NB4 (cell line): Measurements from ENCODE around the gene RNF146.

DNA sequence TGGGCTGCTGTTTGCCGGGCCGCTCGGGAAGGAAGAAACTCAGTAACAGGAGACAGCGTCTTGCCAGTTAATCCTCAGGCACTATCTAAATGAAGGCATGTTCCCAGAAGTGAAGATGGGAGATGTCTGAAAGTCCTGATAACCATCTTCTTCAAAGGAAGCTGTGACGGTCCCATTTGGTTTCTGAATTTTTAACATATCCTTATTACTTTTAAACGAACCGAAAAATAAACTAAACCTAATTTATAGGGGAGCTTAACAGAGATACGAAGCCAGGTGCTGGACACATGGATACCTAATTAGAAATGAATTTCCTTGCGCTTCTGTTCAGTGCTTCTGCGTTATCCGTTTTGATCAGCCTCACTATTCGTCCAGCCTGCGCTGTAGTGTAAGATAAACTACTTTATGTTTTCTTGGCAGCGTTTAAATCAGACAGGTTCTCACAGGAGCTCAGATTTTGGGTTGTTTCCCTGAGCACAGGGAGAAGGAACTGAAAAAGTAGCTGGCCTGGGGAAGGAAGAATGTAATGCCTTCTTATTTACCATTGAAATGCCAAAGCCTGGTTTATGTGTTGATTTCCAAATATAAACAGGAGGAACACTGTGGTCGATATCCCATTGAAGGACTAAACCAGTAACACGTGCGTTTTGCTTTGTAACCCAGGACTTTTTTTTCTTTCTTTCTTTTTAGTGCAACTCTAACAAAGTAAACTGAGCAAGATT, 215.0 kb upstream of the HEY2 start:
- RRBS = no CpG with 5 or more reads among the region's 17 CpGs

DNA sequence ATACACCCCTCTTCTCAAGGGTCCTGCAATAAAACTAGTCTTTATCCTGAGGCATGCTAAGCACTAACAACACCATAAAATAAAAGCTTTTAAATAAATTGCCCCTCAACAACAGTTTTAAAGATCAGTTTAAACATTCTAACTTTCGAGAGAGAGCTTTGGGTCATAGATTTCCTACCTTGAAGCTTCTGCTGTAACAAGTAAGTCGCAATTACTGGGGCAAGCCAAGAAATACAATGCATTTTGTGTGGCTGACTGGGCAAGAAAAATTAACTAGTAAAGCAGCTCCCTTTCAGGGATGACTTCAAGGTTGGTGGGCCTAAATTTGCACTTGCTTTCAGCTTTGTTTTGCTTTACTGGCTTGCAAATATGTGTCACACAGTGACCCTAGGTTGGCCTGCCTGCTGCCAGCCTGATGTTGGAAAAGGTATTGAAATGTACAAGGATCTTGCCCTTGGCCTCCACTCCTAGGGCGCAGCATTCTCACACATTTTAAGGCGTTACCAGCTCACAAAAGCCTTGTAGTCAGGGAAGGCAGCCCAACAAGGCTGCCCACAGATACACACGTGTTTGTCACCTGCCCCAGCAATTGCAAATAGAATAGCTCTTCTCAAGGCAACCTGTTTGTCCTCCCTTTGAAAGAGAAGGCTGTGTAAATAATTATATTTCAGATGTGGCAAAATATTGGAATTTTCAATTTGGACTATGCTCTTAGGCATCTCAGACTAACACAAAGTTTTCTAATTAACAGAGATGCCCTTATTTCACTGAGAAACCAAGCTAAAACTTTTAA, 3.8 kb upstream of the HEY2 start:
- RRBS = no CpG with 5 or more reads among the region's 5 CpGs

DNA sequence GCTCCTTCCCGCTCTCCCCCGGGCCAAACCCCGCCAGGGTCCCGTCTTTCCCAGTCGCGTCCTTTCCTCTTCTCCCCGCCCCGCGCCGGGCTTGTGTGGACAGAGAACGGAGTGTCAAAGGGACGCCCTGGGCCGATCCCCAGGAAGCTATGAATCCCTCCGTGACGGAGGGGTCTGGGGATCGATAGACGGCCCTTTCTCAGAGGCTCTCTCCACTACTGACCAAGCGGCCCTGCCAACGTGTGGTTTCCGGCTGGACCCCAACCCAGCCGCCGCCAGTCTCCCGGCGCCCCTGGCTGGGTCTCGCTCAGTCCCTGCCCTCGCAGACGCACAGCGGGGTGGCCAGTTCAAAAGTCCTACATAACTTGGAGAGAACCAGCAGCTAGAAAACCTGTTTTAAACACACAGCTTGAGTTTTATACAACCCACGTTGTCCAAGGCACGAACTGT, 1.2 kb upstream of the HEY2 start:
- RRBS = 14% methylated on average over 9 of the region's 30 CpGs

GRCh38 chr6:125753141-125753897, 3.9 kb downstream of the HEY2 start:
- RRBS = no CpG with 5 or more reads among the region's 5 CpGs

DNA sequence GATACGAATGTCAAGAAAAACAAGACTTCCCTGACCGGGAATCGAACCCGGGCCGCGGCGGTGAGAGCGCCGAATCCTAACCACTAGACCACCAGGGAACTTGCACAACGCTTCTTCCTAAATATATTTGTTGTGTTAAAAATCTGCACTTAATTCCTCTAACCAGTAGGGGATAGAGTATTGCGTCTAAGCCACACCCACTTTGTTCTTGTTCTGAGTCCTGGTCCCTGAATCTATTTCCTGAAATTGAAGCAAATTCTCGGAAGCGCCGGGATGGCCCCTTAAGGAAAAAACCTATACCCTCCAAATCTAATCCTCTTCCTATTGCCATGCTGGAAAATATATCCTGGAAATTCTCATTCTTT, 10.6 kb upstream of the NCOA7 start:
- RRBS = no CpG with 5 or more reads among the region's 14 CpGs

DNA sequence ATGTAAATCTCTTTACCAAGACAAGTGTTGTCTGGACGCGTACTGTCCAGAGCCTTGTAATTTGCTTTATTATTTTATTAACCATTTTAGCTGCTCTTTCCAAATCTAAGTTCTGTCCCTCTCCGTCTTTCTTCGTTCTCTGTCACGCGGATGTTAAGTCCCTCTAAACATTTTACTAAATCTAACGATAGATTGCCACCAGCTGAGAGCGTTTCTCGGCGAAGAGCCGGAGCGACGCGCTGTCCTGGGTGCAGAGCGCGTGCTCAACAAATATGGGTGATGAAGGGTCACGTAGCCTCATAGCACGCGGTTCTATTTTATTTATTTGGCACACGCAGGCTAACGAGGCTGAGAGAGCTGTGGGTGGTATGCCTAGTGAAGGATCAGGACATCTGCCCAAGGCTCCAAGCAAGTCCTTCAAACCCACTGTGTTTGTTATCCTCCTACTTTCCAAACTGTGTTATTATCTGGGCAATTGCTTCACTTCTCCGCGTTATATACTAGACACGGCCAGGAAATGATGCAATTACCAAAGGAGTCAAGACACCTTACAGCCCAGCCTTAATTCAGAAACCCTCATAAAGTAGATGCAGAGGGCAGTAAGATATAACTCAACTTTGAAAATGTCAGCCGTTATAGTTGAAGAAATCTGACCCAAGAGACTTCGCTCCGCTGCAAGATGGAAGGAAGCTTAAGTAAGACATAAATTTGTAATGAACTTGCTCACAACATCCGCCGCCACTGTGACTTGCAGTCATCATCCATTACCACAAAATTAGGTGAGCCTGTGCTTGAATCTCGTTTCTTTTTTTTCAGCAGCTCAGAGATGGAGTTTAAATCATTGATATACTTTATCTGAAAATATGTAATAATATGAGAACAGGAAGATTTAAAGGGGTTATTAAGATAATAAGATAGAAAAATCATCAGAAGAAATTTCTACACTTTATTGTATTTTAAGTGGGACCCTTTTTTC, 9.9 kb upstream of the NCOA7 start:
- RRBS = no CpG with 5 or more reads among the region's 30 CpGs

- RRBS = no CpG with 5 or more reads among the region's 8 CpGs
These were observed 48.6 kb downstream of the NCOA7 start for GRCh38 chr6:125839334-125839828.

- RRBS = no CpG with 5 or more reads among the region's 10 CpGs
These were observed 61.1 kb downstream of the TRMT11 start for GRCh38 chr6:126047410-126047821.

DNA sequence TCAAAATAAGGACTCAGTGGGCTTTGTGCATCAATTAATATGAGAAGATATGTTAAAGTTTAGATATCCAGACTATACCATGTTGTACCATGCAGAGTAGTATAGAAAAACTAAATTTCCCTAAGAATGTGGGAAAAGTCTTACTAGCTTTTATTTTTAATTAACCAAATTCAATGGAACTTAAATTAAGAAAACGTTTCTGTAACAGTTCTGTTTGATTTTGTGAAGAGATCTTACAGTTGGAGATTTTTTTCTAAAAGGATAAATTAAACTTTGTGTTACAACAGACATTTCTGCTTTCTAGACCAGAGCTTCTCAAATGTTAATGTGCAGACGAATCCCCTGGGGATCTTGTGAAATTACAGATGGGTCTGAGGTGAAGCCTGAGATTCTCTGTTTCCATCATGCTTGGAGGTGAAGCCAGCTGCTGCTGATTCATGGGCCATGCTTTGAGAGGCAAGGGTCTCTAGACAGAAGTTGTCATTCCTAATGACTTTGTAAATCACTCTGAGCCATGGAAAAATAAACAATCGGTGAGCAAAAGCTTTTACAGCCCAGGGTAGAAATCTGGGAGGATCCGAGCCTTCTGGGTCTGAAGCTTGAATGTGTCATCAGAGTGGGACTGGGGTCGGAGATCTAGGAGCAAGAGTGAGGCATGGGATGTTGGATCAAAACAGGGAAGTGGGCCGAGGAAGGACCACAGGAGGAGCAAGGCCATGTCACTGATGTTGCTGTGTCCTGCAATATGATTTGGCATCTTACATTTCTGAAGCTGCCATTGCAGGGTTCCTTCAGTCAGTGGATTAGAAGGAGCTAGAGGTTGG, 77.1 kb downstream of the TRMT11 start:
- RRBS = no CpG with 5 or more reads among the region's 6 CpGs

GRCh38 chr6:126199400-126199830, 140.5 kb upstream of the CENPW start:
- RRBS = no CpG with 5 or more reads among the region's 2 CpGs

GRCh38 chr6:126337223-126337812, 2.6 kb upstream of the CENPW start:
- RRBS = no CpG with 5 or more reads among the region's 4 CpGs

GRCh38 chr6:127117219-127117602, 1.3 kb upstream of the RSPO3 start:
- RRBS = 95% methylated on average over 2 of the region's 10 CpGs

GRCh38 chr6:127155087-127155458, 36.6 kb downstream of the RSPO3 start:
- RRBS = no CpG with 5 or more reads among the region's 5 CpGs

- RRBS = under 1% methylated on average over 33 of the region's 49 CpGs
These were observed at the start of gene RNF146 for GRCh38 chr6:127266143-127267005. TSS of gene RNF146 (plus strand) at chr6:127266864.

DNA sequence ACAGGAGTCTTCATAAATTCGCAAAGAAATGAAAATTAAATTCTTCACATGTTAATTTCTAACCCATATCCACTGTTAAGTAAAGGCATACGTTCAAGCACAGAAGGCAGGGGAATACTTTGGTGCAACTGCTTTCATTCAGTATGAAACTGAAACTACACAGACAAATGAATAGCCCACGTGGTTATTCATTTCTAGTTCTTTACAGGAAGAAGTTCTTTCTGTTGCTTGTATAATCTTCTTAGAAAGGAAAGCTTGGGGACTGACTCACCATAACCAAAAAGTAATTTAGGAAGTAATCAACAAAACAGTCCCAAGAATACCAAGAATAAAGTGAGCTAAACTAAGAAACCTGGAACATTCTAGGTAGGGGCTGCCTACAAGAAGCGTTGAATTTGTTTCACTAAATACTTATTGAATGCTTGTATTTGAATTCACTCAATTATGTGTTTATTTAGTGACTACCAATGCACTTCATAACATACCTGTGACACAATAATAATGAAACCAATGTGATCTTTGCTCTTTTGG, 25.0 kb upstream of the KIAA0408 start:
- RRBS = no CpG with 5 or more reads among the region's 4 CpGs

DNA sequence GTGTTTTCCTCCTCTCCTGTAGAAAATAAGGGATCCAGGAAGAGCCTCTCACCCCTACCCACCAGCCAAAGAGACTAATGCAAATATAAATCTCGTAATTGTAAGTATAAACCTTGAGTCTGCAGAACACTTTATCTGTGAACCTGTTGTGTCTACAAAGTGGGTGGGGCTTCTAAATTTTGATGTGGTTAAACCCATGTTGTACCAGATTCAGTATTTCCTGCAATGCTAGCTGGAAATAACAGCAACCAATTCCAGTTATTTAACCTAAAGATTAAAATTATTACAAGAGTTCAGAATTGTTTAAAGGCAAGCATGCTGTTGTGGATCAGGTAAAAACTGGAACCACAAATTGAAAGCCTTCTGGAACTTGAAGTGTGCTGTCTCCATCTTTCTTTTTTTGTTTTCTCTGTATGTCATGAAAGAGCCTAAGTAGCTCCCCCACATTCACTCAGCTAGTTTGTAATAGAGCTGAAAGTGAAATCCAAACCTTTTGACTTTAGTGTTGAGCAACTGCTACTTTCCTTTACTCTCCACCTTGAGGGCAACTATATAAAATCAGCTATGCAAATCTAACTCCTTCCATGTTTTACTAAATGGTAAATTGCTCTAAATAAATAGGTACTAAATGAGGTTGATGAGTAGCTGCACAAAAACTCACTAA, 17.8 kb upstream of the THEMIS start:
- RRBS = no CpG with 5 or more reads among the region's 1 CpG

DNA sequence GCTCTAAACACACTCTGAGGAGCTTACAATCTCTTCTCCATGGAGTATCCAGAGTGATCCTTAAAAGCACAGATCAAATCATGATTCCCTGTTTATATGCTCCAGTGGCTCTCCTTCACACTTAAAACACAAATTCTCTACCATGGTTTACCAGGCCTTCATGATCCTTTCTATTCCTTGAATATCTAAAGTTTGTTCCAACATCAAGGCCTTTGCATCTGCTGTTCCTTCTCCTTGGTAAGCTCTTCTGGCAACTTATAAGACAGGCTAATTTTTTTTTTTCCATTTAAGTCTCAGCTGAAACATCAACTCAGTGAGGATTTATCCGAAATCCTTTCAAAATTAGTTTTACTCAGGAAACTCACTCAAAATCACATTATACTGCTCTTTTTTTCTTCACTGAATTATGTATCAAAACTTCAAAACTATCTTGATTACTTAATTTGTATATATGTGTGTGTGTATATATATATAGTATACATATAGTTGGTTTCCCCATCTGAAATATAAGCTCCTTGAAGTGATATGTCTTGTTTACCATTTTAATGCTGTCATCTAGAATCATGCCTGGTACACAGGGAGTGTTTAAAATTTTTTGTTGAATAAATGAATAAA, 143.6 kb upstream of the THEMIS start:
- RRBS = no CpG with 5 or more reads among the region's 1 CpG

GRCh38 chr6:128067923-128068604, 167.2 kb upstream of the THEMIS start:
- RRBS = no CpG with 5 or more reads among the region's 7 CpGs

GRCh38 chr6:128241107-128241501, 279.3 kb downstream of the PTPRK start:
- RRBS = no CpG with 5 or more reads among the region's 3 CpGs

DNA sequence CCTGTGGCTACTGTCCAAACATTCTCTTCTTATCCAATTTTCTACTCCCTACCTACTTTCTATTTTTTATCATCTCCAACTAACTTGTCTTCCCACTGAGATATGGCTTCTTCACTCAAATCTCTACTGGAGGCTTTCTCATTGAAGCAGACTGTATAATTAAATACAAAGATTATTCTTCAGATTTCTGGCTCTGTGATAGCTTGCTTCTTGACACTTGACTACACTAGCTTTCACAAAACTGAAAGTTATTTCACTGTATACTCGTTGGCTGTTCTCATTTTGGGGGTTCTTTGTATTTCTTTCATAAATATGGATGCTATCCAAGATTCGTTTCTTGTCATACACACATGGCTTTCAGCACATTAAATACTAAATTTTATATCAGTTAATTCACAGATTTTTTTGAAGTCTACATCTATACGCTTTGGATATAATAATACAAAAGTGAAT, 232.5 kb downstream of the PTPRK start:
- RRBS = no CpG with 5 or more reads among the region's 3 CpGs